Bronchus fibroblast of lung (primary cell): ENCODE measurements around a stretch of chr13.

- RAMPAGE, long total RNA, result no peak
Observed at GRCh38 chr13:109592677-109593269, 193.6 kb downstream of the IRS2 start.

DNA sequence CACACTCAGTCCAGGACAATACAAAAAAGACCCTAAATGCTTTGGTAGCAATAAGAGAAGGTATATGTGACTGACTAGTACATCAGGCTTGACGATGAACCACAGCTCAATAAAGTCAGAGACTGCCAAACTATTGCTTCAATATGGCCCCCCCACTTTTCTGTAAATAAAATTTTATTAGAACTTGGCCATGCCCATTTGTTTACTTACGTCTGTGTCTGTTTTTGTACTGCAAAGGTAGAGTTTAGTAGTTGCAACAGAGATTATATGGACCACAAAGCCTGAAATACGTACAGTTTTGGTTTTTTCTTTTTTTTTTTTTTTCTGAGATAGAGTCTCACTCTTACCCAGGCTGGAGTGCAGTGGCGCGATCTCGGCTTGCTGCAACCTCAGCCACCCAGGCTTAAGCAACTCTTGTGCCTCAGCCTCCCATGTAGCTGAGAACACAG is 136.6 kb downstream of the IRS2 start:
- RAMPAGE, long total RNA, result no peak

DNA sequence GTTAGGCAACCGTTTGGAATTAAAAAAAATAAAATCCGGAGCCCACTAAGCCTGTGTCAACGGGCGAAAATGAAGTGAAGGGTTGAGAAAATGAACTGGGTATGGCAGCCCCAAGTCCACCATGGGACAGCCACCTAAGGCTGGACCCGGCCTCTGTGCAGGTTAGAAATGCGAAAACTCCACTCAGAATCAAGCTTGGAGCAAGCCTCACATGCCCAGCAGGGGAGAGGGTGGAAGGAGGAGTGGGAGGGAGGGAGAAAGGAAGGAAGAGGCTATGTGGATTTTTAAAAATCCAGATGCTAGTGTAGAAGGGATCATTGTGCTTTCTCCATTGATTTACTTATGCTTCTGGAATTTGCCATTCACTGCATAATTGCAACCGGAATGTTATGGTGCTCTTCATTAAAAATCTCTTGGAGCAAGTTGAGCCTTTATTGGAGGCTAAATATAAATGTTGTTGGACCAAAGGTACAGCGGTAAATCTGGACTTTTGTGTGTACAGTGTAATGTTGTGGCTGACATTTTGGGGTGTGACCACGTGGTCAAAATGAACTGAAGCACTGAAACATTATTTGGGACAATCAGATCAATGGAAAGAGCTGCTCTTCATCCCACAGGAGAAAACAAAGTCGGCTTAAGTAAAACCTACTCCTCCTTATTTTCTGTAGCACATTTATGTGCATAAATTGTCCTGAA is 101.0 kb downstream of the IRS2 start:
- RAMPAGE, long total RNA, result no peak

DNA sequence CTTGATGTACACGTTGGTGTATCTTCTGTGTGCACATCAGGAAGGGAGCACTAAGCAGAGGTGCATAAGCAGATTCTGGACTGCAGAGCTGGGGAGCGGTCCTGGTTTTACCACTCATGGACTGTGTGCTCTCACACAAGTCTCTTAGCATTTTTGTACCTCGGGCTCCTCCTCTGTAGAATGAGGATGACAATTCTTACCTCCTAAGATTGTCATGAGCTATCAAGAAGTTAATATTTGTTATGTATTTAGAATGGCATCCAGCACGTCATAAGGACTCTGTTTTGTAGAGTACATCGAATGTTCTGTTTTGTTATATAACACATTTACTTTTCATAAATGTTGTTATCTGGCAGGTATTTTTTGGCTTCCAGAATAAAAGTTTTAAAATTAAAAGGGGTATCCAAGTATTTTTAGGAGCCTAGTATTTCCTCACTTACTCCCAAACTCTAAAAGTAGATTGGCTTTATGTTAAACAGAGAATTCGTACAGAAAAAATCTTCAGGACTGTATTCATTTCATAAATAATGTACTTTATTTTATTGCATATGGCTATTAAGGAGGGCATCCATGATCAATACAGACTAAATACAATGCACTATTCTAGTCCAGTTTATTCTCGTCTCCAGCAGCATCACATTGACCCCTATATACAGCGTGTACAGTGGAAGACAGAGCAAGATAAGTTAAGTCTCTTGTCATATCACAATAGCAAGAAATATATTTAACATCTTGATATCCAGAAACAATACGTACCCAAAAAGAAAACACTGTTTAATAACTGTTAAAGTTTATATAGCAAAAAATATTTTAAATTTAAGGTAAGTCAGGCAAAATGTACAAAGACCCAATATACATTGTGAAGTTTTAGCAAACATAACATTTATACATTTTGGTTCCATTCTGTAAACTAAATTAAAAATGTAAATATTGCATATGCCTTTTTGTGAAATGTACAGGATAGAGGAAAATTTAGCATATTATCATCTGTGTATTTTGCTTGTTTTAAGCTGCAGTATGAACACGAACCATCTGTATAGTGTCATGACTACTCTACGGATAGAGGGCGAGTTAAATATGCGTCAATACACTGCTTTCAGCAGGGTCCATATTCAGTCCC is 32.7 kb downstream of the IRS2 start:
- RAMPAGE, long total RNA, result no peak

- RAMPAGE, long total RNA, result no peak
Observed at GRCh38 chr13:109788535-109788918, 2.1 kb upstream of the IRS2 start.

GRCh38 chr13:110017462-110017996 is 231.1 kb upstream of the IRS2 start:
- RAMPAGE, long total RNA, result no peak

DNA sequence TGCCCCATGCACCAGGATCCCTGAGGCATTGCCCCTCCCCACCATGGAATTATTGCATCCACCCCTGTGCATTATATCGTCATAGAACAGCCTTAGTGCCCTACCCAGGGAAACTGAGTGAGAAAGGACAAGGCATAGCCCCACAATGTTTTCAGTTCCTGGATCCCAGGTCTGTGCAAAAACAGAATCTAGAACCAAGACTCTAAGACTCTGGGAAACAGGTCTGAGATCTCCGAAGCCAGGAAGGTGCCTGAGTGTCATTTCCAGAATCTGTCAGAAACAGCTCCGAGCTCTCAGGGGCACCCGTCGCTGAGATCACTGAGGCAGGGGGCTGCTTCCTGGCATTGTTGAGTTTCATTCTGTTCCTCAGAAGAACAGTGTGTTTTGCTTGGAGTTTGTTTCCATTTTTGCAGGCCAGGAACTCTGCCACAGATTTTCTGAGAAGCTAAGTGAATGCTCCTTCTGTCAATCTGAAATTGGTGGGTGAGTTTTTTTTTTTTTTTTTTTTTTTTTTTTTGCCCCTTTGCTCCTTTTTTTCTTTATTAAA is 237.3 kb upstream of the IRS2 start:
- RAMPAGE, long total RNA, result no peak

GRCh38 chr13:110047349-110048242 is 259.4 kb downstream of the COL4A1 start:
- RAMPAGE, long total RNA, result no peak

DNA sequence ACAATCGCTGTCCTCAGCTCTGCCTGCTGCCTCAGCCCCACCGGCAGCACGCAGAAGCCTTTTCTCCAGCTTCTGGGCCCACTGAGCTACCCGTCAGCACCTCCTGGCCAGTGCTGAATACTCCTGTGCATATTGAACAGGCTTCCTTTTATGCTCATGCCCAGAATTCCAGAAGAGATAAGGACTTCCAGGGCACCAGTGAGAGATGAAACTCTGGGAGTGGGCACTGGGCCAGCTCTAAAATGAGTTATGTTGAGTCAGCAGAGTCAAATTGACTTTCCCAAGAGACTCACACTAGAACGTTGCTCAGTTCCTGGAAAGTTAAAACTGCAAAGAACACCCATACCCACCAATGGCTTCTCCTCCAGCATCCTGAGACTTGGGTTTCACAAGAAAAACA is 119.2 kb downstream of the COL4A1 start:
- RAMPAGE, long total RNA, result no peak

- RAMPAGE, long total RNA, result no peak
Observed at GRCh38 chr13:110198335-110198728, 108.6 kb downstream of the COL4A1 start.

DNA sequence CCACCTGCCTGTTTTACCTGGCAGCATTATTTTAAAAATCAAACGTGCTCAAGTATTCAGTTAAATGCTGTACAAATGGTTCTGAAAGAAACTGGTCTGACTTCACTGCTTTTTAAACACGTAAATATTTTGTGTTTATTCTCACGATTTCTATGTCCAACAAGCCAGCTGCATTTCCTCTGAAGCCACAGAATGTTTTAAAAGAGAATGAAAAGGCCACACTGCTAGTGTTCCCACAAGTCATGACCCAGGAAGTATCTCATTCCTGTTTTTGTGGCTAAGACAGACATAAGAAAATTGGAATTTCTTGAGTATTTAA is 81.1 kb downstream of the COL4A1 start:
- RAMPAGE, long total RNA, result no peak

DNA sequence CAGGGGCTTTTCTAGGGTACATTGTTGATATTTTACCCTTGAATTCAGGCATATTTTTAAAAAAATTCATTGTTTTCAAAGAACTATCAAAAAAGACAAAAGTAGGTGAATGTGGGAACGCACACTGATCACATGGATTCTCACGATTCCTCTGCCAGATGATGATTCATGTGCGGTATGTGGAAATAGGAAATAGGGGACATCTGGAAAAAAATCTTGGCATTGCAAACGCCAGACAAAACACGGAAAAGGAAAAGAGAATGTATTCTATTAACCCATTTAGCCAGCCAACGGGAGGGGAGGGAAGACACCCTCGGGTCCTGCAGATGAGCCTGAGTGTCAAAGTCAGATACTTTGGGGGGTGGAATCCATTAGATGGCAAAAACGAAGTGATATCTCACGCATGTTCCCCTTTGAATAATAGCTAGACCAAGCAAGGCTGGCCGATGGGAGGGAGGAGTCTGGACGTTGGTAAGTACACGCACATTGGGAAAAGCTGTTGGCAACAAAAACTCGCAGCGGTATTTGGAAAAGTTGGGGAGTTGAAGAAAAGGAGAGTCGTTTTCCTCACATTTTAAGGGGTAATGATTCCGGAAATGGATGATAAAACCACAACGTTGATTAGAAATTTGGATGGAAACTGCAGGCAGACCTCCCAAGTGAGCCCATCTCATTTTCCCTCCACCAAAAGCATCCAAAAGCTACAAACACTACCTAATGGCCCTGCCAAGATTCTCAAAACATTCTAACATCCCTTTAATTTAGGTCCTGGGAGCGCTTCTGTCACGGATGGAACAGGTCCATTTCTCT is 73.7 kb downstream of the COL4A1 start:
- RAMPAGE, long total RNA, result no peak

DNA sequence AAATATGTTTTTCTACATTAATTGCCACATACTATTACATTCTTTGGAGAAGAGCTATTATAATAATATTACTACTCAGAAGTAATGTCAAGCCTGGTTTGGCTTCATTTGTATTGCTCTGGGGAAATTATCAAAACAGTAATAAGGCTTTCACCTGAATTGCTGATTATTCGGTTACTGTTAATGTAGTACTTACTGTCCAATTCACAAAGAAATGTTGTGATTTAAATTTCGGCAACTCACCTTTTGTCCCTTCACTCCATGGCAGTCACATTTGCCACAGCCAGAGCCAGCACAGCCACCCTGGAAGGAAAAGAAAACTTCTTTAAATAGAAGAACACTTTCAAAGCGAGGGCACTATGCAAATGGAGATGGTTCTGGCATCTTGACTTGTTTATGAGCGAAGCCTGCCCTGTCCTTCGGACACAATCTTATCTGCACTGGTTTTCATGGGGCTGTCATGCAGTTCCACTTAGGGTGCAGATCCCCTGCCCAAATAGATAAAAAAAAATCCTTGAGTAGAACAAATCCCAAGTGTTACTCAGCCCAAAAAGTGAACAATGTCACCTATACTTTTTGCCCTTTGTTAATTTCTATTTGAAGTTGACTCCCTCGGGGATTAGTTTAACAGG is 64.4 kb downstream of the COL4A1 start:
- RAMPAGE, long total RNA, result no peak

- RAMPAGE, long total RNA, result no peak
Observed at GRCh38 chr13:110256387-110256890, 50.5 kb downstream of the COL4A1 start.

DNA sequence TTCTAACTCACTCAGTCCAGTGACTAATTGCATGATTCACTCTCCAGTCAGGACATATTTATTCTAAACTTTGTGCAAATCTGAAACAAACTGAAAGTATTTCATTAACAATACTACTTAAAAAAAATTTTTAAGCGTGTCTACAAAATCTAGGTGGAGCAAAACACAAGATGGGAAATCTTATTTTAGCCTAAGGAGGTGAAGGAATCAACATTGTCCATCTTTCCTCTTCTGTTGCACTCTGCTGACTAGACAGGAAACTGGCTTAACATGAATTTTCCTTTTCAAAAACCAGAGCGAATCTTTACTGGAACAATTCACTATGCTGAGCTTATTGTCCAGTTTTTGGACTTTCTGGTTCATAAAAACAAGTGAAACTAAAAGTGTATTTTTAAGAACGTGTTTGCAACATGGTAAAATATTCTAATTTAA is 47.7 kb downstream of the COL4A1 start:
- RAMPAGE, long total RNA, result no peak

DNA sequence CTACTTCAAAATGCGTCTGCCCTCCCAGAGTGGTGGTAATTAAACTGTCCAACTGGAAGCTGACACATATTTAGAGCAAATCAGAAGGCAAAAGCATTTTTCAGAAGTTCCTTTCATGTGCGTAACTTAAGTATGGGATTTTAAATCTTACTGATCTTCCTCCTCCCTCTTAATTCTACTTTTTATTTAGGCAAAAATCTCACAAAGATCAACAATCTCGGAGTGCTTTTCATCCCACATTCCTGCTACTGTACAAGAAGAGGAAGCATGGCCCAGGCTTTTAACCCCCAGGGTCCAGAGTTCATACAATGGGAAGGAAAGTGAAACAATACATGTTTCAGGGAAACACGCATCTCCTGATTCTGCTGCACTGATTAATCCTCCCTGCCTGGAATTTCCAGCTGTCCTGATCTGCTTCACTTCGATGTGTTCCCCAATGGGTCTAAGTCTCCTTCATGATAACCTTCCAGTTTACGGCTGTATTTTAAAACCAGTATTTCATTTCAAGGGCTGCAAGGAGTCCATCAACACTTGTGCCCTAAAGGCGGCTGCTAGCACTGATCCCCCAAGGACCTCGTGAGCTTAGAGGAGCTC is 44.5 kb downstream of the COL4A1 start:
- RAMPAGE, long total RNA, result no peak

GRCh38 chr13:110279742-110280458 is 27.1 kb downstream of the COL4A1 start:
- RAMPAGE, long total RNA, result no peak

- RAMPAGE, long total RNA, result no peak
Observed at GRCh38 chr13:110282439-110282976, 24.4 kb downstream of the COL4A1 start.

DNA sequence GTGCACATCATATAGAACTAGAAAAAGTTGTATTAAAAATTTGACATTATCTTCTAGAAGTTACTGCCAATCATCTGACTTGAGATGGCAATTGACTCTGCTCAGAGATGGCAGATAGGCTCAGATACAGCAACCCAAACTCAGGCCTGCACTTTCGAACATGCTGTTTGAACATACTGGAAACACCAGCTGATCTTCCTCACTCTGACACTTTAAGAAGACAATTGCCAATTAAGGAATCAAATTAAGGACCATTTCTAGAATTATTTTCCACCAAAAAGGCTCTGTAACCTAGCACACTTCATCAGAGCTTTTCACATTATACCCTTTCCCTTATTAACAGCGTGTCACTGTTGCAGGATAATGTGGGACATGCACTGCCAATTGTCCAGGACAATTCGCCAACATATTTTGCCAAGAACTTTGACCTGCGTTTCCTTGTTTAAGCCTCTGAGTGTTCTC is 13.5 kb downstream of the COL4A1 start:
- RAMPAGE, long total RNA, result no peak

DNA sequence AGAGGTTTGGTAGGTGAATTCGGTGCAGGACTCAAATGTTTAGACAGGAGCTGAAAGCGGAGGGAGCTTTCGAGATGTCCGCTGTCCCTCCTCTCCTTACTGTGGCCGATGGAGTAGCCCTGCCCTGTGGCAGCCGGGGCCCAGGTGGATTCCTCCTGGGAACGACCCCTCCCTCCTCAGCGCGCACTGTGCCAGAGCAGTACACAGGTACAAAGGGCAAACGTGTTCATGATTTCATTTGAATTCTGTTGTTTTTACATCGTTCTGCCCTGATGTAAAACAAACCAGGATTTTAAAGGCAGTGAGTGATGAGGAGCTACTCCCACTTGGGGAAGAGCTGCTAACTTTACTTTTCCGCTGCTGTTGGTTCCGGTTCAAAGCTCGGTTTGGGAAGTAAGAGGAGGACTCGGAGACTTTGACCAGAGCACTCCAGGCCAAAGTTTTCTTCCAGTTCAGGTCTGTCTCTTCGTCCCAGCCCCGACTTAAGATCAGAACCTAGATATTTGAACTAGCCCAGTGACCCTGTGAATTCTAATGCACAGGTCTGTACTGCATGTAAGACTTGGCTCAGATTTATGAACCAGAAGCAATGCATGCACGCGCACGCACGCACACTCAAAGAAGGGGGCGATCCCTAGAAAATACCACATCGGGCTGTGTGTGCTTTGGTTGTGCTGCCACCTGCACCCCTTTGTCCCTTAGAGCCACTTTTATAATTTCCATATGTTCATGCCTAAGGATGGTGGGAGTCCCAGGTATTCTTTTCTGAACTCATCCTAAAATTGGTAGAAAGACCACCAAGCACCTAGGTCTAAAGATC is 2.0 kb downstream of the COL4A2 start:
- RAMPAGE, long total RNA, result no peak